ENCODE results near the gene TWIST1.

- RRBS, result no CpG with 5 or more reads among the region's 5 CpGs
These were observed 19.2 kb downstream of the BZW2 start for GRCh38 chr7:16665208-16665648.

DNA sequence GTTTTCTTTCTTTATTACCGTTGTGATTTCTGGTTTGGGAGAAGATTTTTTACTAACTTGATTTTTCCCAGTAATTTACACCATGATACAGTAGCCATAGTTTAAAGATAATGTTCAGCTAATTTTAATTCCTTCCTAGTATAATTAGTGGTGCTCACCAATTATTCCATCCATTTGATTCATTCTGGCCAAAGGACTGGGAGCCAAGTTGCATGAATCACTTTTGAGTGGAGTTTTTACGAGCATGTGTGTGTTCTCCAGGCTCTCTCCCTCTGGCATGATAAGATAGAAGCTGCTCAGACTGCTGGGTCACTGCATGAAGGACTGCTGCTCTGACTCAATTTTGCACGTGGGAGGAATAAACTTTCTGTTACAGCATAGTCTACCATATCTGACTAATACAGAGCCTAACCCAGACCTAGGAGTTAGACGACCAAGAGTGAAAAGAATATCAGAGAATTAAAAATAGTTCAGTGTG is 13.4 kb upstream of the TSPAN13 start:
- RRBS, result no CpG with 5 or more reads among the region's 4 CpGs

- RRBS, result no CpG with 5 or more reads among the region's 13 CpGs
These were observed 31.2 kb downstream of the AGR3 start for GRCh38 chr7:16850523-16851044.

GRCh38 chr7:16880667-16881084 is 1.1 kb downstream of the AGR3 start:
- RRBS, result no CpG with 5 or more reads among the region's 2 CpGs

DNA sequence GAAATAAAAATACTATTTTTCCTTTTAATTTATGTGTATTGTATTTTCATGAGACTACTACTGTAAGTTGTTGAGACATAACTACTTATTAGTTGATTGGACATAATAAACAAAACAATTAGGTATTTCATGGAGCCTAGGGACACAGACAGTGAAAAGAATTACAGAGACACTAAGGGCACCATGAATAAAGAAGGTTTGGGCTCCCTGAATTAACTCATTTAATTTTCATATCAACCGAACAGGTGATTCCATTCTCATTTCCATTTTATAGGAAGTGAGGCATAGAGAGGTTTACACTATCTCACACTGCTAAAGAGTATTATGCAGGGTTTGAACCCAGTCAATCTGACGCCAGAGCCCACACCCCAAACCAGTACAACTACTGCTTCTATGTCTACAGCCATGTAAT is 173.4 kb upstream of the AHR start:
- RRBS, result no CpG with 5 or more reads among the region's 2 CpGs

DNA sequence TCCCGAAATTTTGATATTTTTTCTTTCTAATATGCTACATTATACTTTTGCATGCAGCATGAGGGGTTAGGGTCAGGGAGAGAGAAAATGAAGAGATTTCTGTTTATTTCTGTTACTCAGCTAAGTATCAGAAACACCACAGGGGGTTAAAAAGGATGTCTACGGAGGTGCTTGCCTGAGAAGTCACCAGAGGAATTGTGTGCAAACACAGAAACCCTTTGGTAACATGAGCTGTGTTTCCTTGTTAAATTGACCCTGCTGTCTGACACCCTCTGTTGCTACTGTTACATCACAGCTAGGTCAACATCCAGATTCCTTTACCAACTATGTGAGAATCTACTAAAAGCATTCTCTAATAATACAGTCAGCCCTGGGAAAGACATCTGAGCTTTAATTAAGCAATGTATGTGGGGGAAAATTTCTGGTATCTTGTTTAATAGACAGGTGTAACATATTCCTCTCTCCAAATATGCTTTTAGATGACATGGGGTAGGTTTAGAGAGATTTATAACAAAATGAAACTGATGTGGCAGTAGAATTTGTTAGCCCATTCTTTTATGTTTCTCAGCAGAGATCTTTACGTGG is 168.1 kb upstream of the AHR start:
- RRBS, result no CpG with 5 or more reads among the region's 3 CpGs

- RRBS, result no CpG with 5 or more reads among the region's 2 CpGs
These were observed 9.3 kb downstream of the AHR start for GRCh38 chr7:17307927-17308071.

DNA sequence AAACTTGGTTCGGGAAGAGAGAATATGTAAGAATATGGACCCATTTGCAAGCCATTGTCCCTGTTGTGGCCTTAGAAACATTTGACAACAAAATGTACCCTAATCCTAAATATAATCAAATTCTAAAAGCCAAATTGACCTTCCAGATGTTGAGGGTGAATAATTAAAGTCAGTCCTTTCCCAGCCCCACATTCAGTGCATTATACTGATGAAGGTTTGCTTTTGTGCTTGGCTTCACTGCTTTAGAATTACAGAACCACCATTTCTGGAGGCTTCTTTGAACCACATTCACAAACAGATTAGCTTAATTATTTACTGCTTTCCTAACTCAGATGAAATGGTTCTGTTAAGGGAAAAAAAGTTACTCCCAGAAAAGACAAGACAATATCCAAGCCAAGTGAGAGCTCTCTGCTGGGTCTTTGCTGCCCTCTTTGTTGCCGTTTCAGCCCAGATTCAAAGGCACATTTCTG is 188.8 kb downstream of the AHR start:
- RRBS, result no CpG with 5 or more reads among the region's 2 CpGs

DNA sequence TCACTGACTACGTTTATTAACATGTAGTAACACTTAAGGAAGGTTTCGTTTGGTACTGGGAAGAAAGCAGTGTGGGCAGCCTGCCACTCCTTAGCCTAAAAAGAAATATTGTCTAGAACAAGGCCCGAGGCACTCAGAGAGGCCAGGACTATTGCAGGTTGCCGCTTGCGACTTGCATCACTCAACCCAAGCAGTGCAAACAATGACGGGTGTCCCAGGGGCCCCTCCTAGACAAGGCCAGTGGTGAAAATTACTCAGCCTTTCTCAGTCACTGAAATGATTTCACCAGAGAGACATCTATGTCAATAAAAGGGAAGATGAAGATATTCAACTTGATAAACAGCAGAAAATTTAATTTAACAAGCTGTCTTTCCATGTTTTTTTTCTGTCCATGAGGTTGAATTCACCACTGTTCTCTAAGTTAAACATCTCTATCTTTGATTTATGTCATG is 243.8 kb downstream of the SNX13 start:
- RRBS, result no CpG with 5 or more reads among the region's 6 CpGs

GRCh38 chr7:18200680-18201248 is 173.1 kb upstream of the PRPS1L1 start:
- RRBS, result no CpG with 5 or more reads among the region's 9 CpGs

DNA sequence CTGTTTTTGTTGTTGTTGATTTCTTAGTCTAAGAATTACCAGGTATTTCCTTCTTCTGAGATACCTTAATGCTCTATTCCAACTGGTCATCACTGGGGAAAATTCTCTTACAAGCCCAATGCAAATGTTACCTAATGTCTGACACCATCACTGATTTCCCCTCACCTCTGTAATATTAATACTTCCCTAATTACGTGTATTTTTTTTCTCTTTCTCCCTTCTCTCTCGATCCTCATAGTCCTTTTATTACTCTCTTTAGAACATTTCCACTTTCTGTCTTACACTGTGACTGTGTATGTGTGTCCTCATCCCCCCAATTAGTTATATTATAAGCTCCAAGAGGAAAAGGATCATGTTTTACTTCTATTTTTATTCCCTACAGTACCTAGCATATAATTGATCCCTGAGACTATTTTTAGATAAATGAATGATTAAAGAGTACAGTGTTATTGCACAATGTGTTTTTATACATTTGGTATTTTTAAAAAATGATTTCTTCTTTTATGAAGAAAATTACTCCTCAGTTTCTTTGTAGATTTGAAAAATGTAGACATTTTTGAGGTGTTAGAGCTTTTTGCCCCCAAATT is 14.1 kb downstream of the HDAC9 start:
- RRBS, result no CpG with 5 or more reads among the region's 2 CpGs

DNA sequence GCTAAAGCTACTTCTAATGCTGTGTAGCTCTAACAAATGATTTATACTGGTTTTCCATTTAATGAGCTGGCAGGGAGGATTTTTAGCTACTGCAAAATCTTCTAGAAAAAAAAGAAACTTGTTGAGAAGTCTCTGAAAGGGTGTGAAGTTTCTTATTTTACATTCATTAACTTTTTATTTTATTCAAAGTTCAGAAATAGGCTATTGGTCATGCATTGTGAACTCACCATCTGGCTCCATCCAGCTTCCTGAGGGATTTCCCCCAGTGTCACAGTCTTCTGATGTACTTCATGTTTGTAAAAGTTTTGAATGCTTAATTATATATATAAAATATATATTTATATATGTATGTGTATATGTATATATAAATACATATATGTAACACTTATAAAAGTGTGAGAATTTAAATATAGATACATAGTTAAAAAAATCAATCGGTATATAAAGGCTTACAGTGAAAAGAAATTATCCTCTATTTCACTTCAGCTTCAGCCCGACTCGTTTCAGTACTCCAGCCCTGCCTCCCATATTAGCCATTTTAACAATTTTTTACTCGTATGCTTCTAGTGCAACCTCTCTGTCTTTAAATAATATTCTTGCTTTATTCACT is 35.0 kb downstream of the HDAC9 start:
- RRBS, result no CpG with 5 or more reads among the region's 4 CpGs

DNA sequence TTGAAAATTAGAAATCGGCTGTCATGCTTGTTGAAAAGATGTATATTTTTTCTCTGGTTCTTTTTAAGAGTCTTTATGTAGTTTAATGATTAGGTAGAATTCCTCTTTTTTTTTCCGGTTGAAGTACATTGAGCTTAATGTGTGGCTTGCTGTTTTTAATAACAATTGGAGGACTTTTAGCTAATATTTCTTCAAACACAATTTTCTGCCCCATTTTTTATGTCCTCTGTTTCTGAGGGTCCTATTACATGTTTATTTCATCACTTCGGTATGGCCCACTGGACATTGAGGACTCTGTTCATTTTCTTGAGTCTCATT is 304.9 kb downstream of the TWIST1 start:
- RRBS, result no CpG with 5 or more reads among the region's 3 CpGs

DNA sequence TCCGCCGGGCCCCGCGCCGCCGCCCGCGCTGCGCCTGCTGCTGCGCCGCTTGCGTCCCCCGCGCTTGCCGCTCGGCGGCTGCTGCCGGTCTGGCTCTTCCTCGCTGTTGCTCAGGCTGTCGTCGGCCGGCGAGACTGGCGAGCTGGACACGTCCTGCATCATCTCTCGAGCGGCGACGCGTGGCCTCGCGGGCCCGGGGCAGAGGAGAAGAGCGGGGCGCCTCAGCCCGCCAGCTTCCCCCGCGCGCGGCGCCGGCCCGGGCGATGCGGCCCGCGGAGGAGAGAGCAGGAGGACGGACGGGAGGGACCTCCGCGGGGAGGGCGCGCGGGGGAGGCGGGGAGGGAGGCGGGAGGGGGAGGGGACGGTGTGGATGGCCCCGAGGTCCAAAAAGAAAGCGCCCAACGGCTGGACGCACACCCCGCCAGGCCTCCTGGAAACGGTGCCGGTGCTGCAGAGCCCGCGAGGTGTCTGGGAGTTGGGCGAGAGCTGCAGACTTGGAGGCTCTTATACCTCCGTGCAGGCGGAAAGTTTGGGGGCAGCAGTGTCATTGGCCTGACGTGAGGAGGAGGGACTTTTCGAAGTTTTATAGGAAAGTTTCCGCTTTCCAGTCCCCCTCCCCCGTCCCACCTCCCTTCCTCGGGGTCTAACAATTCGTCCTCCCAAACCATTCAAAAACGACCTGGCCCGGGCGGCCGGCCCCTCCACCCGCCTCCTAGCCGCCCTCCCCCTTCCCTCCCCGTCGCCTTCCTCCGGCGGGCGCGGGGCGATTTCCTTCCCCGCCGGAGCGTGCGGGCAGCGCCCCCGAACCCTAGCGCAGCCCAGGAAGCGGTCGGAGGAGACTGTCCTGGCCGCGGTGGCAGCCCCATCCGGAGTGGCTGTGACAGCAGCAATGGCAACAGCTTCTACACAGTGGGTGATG is at the start of gene TWIST1:
Gene TWIST1 (minus strand): TSS at position 477 of the 919 bp plus-strand sequence.
- RRBS, result 2% methylated on average over 46 of the region's 100 CpGs

- RRBS, result no CpG with 5 or more reads among the region's 4 CpGs
These were observed 64.3 kb downstream of the MACC1 start for GRCh38 chr7:20152882-20153352.

- RRBS, result 3% methylated on average over 9 of the region's 45 CpGs
These were observed 449 bp upstream of the ITGB8 start for GRCh38 chr7:20330083-20330819.

DNA sequence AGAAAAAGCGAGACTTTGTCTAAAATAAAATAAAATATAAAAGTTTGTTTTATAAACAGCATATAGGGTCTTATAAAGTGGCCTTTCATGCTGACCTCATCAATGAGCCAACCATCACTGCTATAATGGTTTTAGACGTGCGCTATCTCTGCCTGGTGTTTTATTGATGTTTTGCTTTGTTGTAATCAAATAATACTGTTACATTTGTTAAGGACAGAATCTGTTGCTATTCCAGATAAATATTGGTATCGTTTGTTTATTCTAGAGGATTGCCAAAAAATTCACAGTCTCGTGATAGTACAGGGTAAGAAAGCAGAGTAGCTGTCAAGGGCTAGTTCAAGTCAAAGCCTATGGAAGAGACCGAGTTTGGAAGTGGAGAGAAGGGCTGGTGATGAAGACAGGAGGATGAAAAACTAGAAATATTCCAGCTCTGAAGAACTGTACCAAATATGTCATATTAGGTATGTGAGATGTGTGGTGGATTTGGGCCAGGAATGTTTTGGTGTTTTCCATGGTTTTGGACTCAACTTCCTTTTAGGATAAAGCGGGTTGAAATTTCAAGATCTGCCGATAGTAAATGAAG is 9.4 kb downstream of the ITGB8 start:
- RRBS, result no CpG with 5 or more reads among the region's 8 CpGs

DNA sequence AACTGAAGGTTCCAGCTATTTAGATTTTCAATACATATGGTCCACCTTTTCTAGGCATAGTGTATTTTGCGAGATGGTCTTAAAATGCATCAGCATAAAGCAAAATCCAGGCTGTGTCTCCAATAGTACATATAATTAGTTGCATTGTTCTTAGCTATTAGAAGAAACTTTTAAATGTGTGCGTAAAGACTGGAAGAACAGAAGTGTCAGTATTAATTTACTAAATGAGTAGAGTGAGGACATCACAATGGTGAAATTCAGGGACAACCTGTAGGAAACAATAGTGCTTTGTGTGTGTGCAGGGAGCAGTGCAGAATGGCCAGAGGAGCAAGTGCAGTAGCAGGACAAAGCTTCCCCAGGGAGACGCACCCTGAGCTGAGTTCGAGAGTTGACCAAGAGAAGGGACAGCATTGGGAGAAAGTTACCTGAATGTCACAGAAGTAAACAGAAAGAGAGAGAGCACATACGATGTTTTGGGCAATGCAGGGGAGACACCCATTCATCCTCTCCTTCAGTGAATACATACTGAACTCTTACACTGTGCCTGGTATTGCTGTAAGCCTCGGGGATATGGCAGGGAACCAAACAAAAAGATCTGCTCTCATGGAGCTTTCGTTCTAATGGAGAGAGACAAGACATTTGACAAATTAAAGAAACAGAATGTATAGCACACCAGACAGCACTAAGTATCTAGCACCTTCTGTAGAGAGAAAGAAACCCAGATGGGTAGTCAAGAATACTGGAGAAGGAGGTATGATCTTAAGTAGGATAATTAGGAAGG is 13.8 kb downstream of the ITGB8 start:
- RRBS, result no CpG with 5 or more reads among the region's 7 CpGs

All from AG09309 (cell line).